Fibroblast of villous mesenchyme (primary cell): Measurements from ENCODE around the gene FGF19.

- CAGE, long polyA plus RNA, result no peak
These were observed 13.3 kb downstream of the CCND1 start for GRCh38 chr11:69654170-69654696.

- CAGE, long polyA plus RNA, result no peak
These were observed at the start of gene FGF19 for GRCh38 chr11:69703882-69704408. TSS of gene FGF19 (minus strand) at chr11:69704022.

- CAGE, long polyA plus RNA, result no peak
These were observed 21.3 kb upstream of the FGF3 start for GRCh38 chr11:69840426-69840989.

GRCh38 chr11:69859297-69859821, 40.1 kb upstream of the FGF3 start:
- CAGE, long polyA plus RNA, result no peak

DNA sequence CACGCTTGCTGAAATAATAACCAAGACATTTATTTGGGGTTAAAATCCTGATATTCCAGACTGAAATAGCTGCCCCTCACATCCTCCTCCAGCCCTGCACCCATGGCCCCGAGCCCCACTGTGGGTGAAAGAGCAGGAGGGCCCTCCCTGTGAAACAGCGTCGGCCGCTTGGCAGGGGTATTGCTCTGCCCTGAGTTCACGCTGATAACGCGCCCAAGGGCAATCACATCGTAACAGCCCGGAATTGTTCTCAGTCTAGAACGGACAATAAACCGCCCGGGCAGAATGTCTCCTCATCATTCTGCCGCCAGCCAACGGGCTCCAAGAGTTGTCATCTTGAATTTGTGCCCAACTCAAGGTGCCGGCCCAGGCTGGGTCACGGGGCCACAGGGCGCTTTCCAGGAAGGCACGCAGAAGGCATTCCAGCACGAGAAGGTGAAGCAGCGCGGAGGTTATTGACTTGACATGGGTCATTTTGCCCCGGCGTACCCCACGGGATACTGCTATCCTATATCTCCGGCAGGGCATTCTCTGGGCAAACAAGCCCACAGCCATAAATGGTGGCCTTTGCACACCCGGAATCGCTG, 72.2 kb upstream of the FGF3 start:
- CAGE, long polyA plus RNA, result no peak

DNA sequence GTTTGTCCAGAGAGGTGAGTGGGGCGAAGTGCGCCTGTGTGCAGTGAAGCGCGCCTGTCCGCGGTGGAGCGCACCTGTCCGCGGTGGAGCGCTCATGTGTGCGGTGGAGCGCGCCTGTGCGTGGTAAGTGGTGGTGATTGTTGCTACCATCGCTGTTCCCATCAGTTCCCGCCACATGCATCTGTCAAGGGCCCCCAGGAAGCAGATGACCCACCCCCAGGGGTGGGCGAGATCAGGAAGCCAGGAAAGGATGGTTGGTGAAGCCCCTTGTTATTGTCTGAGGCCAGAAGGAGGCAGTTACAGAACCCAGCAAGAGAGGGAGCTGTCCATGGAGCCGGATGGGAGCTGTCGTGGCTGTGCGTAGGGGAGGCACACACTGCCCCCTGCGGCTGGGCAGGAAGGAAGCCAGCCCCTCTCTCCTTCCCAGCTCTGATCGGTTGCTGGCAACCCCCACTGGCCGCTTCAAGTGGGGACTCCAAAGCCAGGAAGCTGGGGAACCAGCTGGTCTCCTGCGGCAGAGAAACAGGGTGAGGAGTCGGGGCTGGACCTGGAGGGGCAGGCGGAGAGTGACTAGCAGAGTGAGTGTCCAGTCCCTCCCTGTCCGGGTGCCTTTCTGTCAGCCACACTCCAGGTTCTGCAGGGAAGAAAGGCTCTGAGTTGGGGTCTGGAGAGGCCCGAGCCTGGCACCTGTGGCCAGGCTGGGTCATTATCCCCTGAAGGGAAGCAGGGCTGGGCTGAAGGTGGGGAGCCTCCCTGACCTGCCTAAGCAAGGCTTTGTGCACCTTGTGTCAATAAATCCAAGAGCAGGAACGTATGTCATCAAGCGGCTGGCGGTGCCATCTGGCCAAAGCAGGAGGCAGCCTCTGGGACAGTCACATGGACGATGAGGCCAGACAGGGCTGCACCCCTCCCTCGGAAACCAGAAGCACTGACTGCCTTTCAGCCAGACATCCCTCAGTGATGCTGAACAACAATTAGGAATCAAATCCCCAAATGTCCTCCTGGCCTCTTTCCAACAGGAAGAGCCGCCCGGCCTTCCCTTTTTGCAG, 73.6 kb upstream of the FGF3 start:
- CAGE, long polyA plus RNA, result no peak

GRCh38 chr11:69948139-69949305, 129.3 kb upstream of the FGF3 start:
- CAGE, long polyA plus RNA, result no peak

GRCh38 chr11:69970128-69970819, 107.8 kb upstream of the ANO1 start:
- CAGE, long polyA plus RNA, result no peak

- CAGE, long polyA plus RNA, result no peak
These were observed 26.3 kb downstream of the ANO1 start for GRCh38 chr11:70104250-70105074.

- CAGE, long polyA plus RNA, result no peak
These were observed 50.4 kb downstream of the ANO1 start for GRCh38 chr11:70128349-70129015.

DNA sequence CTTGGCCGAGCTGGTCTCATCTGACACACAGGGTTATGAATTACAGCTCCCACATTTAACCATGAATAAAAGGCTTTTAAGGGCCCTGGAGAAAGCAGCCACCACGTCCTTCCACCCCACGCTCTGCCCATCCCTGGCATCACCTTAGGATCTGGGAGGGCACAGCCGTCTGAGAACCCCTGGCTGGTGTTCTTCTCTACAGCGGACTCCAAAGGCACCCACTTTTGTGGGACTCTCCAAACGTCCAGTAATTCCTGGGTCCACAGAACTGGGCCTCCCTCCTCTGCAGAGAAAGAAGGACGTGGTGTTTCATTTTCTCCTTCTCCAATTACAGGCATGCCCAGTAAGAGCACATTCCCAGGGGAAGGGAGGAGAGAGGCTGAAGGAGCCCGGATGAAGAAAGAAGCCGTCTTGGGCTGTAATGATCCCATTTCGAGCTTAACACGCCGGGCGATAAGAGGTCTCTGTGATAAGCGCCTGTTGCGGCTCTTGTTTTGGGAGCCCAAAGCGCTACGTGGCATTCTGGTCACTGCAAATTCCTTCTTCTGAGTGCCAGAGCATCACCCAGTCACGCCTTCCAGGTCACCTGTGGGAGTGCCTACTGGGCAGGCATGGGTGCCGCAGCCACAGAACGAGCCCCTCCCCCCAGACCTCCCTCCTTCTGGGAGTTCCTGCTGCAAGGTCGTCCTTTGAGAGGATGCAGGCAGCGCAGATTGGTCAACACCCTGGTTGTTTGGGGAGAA, 57.4 kb downstream of the ANO1 start:
- CAGE, long polyA plus RNA, result no peak

DNA sequence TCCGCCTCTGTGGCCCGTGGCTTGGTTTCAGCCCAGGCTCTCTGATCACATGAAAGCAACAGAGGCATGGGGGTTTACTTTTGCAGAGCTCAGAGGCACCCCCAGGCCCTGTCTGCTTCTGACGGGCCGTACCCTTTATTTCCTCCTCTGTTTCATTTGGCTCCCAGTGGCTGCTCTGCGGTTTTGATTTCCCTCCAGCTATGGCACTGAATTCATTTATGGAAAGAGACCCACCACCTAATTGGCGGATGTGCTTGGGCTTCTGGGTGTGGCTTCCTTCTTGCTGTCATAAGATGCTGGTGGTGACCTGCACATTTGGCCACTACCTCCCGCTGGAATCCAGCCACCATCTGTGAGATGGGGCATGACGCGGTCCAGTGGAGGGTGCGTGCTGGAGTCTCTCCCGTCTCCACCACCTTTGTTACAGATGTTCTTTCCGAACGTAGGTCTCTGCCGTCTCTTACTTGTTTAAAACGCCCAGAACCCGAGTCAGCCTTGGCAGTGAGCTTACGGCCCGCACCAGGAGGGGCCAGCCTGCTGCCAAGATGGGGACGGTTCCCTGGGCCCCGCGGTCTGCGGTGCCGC, 47.7 kb upstream of the FADD start:
- CAGE, long polyA plus RNA, result no peak

DNA sequence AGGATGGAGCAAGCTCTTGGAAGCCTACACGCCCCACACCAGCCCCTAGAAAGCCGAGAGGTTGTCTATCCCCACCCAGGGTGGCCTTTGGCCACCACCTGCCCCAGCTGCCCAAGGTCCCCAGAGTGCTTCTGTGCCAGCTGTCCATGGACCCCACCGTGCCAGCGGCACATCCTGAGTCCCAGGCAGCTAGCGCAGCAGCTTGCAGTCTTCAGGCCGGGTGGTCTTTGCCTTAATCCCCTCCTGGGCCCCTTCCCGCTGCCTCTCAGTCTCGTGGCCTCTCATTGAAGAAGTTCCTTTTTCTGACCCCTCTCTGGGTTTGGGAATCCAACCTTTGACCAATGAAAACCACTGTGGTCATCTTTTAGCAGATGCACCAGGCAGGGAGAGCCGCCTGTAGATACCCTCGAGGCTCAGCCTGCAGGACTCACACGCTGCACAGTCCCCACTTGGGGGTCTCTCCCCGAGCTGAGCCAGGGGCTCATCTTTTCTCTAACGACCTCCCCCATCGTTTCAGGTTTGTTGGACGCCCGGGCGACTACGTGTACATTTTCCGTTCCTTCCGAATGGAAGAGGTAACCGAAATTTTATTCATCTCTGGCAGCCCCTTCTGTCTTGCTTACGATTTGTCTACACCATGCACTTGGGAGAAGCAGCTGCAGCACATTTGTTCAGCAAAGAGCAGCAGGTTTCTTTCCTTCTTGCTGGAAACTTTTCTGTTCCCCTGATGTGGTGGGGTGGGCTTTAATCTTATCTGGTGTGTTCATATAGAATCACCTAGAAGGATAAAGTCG, 40.1 kb upstream of the FADD start:
- CAGE, long polyA plus RNA, result no peak

GRCh38 chr11:70314808-70315209, 44.3 kb downstream of the PPFIA1 start:
- CAGE, long polyA plus RNA, result no peak

DNA sequence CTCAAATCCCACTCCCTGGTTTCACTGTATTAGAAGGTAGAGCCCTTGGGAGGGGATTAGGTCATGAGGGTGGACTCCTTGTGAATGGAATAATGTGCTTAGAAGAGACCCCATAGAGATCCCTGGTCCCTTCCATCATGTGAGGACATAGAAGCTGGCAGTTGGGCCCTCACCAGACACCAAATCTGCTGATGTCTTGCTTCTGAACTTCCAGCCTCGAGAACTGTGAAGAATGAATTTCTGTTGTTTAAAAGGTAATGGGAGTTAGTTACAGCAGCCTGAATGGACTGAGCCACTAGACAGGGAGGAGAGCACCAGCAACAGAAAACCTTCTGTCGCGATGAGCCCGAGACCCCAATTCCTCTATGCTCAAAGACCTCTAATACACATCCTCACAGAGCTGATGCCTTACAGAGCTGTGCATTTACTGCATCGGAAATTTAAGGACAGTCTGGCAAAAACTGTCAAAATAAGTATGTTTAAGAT, 50.6 kb downstream of the PPFIA1 start:
- CAGE, long polyA plus RNA, result no peak

DNA sequence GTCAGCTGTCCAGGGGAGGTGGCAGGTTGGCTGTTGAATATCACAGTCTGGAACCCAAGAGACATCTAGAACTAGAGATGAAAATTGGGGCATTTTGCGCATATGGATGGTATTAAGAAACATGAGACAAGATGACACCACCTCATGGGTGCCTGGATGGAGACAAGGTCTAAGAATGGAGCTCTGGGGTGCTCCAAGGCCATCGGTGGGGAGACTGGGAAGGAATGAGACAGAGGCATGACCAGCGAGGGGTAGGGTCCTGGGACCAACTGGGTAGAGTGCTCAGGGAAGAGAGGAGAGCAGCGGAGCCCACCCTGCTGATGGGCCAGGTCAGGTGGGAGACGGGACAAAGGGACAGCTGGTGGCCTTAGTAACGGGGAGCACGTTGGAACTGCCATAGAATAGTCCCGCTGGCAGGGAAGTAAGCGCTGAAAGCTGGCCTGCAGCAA, 56.8 kb upstream of the CTTN start:
- CAGE, long polyA plus RNA, result no peak

DNA sequence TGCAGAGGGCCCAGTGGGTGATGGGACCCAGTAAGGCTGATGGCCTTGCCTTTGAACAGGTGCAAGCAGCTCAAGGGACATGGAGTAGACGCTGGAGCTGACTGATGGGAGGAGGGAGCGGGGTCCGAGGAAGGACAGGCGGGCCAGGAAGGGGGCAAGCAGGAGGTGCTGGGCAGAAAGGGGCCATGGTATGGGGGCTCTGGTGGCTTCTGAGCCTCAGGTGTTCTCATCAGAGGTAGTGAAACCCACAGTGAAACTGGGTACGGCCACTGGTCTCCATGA, 26.2 kb downstream of the CTTN start:
- CAGE, long polyA plus RNA, result no peak

- CAGE, long polyA plus RNA, result no peak
These were observed 19.4 kb upstream of the DEFB108B start for GRCh38 chr11:71813384-71814173.

- CAGE, long polyA plus RNA, result no peak
These were observed 15.8 kb downstream of the DEFB131B start for GRCh38 chr11:71893856-71894577.

GRCh38 chr11:72041273-72042241, 38.8 kb downstream of the NUMA1 start:
- CAGE, long polyA plus RNA, result no peak